ENCODE data around the gene GTPBP4.

DNA sequence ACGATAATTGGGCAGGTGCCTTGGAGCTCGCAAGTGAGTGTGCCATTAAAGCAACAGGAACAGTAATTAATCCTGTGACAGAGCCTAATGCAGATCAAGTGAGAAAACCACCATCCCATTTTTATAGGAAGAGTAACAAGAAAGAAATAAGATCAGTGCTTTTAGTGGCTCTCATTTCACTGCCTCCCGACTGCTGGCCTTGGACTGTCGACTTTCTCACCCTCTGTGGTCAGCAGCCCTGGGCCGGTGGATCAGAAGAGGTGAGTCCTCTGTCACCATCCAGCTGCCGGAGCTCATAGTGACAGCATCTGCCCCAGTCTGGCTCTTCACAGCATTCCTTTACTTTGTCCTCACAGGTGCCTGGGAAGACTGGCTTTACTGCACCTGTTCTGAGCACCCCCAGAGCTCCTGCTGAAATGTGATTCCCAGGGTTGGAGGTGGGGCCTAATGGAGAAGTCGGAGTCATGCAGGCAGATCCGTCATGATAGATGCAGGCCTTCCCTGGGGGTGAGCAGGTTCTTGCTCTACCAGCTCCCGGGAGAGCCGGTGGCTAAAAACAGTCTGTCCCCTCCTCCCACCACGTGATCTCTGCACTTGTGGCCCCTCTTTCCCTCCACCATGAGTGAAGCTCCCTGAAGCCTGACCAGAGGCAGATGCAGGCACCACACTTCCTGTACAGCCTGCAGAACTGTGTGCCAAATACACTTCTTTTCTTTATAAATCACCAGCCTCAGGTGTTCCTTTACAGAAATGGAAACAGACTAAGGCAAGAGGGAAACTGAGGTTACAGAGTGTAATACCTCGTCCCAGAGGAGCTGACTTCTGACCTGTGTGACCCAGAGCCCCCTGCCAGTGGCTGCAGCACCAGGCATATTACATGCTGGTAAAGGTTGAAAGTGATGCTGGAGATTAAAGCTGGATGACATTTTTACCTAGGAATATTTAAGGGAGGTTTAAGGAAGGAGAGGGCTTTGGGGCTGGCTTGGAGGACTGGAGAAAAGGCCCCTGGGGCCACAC lies 171.5 kb downstream of the ZMYND11 start:
- PRO-cap = no peak
- RAMPAGE, long total RNA = no peak

DNA sequence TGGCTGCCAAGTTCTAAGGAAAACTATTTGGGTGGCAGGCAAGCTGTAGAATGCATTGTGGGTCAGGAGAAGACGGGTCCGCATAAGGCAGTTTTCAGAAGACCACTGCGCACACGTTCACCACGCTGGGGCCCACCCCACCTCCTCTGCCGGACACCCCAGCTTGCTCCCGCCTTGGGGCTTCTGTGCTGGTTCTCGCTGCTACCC lies 234.8 kb downstream of the ZMYND11 start:
- PRO-cap = no peak
- RAMPAGE, long total RNA = no peak

- PRO-cap = no peak
- RAMPAGE, long total RNA = no peak
These were observed 76.2 kb downstream of the DIP2C start for GRCh38 chr10:613026-613820.

DNA sequence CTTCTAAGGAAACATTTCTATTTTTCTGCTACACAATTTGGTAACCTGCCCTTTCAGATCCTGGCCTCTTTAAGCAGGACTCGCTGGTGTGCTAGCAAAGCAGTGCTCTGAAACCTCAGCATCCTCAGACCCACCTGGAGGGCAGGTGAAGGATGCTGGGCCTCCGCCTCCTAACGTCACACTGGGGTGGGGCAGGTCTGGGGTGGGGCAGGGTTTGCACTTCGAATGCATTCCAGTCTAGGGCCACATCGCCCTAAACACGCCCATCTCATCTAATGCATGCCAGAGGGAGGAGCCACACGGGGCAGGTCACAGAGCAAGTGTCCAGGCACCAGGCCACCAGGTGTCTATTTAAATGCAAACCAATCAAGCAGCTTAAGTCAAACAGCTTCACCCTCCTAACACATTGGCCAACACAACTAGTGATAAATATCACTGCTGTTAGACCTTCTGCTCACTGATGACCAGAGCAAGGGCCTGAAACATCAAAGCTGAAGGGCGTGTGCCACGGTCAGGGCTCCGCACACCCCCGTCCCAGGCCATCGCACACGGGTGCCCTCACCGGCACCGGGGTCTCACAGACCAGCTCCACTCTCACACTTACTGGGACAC lies 47.2 kb downstream of the DIP2C start:
- PRO-cap = no peak
- RAMPAGE, long total RNA = no peak

DNA sequence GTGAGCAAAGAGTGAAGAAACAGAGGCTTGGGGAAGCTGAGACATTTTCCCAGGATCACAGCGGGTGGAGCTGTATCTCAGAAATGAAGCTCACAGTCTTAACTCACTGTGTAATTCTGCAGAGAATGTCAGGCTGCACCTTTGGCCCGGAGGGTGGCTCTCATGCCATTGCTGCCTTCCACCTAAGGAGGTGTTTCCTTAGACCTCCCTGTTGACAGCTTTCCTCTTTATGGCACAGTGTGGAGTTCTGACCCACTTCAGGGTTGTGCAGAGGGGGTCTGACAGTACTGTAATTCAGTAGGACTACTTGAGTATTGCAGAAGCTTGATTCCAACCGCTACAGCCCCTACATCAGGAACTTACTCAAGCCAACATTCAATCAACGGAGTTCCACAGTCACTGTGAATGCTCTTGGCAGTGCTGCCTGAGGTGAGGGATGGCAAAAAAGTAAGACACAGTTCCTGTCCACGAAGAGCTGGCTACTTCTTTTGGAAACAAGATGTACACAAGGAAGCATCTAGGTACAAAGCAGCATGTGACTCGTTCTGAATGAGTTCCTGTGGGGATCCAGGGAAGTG lies 2.7 kb upstream of the GTPBP4 start:
- PRO-cap = no peak
- RAMPAGE, long total RNA = no peak

GRCh38 chr10:988184-989347 lies at the start of gene GTPBP4:
Gene GTPBP4 (plus strand): TSS chr10:988434.
- PRO-cap = no peak
- RAMPAGE, long total RNA = no peak

DNA sequence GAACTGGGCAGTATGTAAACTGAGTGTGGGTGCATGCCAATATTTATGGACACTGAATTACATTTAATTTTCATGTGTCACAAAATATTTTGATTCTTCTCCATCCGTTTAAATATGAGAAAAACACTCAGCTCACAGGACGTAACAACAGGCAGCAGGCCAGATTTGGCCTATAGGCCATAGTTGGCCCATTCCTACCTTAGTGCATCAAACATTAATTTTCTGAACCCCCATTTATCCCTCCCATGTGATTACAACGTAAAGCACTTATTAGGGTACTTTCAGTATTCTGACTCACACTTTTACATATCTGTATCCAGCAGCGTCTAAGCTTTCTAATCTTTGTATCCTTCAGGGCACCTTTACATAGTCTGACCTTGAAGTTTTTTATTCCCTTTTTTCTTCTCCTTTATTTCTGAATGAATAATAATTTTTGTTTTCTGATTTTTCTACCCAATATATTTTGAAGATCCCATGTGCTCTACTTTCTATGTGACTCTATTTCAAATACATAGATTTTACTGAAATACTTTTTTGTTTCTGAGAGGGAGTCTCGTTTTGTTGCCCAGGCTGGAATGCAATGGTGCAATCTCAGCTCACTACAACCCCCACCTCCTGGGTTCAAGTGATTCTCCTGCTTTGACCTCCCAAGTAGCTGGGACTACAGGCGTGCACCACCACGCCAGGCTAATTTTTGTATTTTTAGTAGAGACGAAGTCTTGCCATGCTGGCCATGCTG lies 3.8 kb downstream of the IDI1 start:
- PRO-cap = no peak
- RAMPAGE, long total RNA = no peak

DNA sequence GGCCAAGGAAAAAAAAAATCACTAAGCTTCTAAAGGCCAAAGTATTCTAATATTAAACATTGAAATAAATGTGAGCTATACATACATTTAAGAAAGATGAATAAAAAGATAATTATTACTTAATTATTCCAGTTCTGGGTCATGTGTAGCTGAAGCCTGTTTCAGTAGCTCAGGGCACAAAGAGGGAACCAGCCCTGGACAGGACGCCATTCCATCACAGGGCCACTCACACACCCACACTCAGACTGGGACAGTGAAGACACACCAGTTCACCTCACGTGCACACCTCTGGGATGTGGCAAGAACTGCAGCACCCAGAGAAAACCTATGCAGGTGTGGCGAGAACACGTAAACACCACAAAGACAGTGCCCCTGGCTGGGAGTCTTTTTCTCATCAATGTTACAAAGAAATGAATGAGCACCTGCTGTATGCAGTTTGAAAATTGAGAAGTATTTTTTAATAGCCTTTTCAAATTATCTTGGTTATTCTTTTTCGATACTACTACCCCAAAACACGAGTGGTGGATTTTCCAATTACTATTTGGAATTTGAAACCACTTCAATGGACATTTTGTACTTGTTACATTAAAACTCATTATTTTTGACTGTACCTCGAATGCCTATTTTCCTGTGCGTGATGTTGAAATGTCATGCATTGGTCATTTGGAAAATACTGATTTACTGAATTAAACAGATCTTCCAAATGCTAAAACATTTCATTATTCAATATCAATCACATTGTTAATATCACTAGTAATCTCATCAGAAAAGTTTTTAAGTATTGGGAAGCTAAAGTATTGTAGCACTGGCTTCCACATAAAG lies 1.8 kb upstream of the IDI1 start:
- PRO-cap = no peak
- RAMPAGE, long total RNA = no peak

GRCh38 chr10:1074157-1075002 lies 18.2 kb downstream of the WDR37 start:
- PRO-cap = no peak
- RAMPAGE, long total RNA = no peak

GRCh38 chr10:1454335-1455015 lies 282.9 kb downstream of the ADARB2 start:
- PRO-cap = no peak
- RAMPAGE, long total RNA = no peak

DNA sequence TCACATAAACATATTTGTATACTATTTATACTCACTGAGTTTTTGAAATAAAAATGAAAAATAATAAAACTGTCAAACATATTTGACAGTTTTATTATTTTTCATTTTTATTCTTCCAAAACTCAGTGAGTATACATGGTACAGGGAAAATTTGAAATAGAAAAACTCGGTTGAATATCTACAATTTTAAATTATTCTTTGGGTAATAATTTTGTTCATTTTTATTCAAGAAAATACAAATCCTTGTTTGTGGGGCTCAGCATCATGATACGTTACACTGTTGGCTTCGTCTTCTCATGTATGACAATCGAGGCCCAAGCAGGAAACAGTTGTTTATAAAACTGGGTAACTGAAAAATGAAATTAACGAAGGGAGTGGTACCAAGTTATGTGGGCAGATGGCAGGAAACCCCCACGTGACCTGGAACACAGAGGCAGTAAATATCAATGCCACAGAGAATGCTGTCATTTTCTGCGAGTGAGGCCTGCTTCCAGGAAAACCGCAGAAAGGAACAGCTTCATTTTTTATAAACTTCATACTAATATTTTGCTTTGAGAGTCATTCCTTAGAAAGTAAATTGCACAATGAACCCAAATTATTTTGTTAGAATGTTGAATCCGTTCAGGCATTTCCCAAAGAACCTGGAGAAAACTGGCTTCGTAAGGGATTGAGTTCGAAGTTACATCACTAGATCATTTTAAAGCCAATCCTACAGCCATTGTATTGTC lies 201.0 kb upstream of the ADARB2 start:
- PRO-cap = no peak
- RAMPAGE, long total RNA = no peak

DNA sequence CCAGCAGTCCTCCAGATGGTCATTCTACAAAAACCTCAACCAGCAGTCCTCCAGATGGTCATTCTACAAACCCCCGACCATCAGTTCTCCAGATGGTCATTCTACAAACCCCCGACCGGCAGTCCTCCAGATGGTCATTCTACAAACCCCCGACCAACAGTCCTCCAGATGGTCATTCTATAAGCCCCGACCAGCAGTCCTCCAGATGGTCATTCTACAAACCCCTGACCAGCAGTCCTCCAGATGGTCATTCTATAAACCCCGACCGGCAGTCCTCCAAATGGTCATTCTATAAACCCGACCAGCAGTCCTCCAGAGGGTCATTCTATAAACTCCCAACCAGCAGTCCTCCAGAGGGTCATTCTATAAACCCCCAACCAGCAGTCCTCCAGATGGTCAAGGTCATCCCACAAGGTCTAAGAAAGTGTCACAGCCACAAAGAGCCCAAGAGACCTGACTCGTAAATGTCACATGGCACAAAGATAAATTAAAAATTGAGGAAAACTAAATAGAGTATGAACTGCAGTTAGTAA lies 634.5 kb upstream of the ADARB2 start:
- PRO-cap = no peak
- RAMPAGE, long total RNA = no peak

DNA sequence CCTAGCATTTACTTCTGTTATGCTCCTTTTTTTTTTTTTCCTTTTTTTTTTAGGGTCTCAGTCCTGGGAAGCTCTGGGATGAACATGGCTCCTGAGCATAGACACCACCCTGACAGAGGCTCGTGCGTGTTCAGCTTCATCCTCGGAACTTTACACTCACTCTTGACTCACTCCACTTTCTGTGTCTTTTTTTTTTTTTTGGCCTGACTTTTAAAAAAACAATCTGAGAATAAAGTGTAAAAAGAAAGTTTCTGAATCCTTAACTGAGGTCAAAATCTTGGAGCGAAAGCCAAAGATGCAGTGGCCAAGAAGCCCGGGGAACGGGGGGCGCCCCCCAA lies 19.2 kb upstream of the PFKP start:
- PRO-cap = no peak
- RAMPAGE, long total RNA = no peak

GRCh38 chr10:3048500-3049107 lies 18.7 kb upstream of the PFKP start:
- PRO-cap = no peak
- RAMPAGE, long total RNA = no peak

DNA sequence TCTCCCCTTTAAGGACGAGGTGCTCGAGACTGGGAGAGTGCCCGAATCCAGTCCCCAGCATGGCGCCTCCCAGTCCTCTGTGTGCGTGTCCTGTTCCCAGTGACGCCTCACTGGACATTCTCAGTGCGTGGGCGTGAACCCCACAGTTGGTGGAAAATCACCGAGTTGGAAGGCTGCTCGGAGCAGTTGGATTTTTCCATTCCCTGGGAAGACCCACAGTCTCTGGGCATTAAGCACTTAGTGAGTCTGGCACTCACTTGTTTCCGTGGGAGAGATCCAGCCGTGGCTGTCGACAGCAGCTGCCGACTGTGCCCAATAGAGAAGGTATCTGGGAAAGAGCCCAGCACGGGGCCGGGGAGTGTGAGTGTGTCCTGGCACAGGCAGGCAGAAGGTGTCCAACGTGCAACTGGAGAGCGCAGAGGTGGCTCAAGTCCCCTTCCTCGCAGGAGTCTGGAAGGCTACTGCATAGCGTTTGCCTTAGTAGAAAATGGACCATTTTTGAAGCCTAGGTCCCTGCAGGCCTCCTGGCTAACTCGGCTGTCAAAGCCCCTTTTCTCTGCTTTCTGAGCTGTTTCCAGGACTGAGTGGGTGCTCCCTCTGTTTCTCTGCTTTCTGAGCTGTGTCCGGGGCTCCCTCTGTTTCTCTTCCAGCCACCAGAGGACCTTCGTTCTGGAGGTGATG lies 37.3 kb downstream of the PFKP start:
- PRO-cap = no peak
- RAMPAGE, long total RNA = no peak

GRCh38 chr10:3106912-3108201 lies 40.0 kb downstream of the PFKP start:
- PRO-cap = no peak
- RAMPAGE, long total RNA = no peak

GRCh38 chr10:3136220-3137035 lies 36.2 kb downstream of the PITRM1 start:
- PRO-cap = no peak
- RAMPAGE, long total RNA = no peak

- PRO-cap = no peak
- RAMPAGE, long total RNA = no peak
These were observed 25.0 kb upstream of the PITRM1 start for GRCh38 chr10:3197314-3198191.

- PRO-cap = no peak
- RAMPAGE, long total RNA = no peak
These were observed 299.8 kb upstream of the PITRM1 start for GRCh38 chr10:3471918-3473187.

DNA sequence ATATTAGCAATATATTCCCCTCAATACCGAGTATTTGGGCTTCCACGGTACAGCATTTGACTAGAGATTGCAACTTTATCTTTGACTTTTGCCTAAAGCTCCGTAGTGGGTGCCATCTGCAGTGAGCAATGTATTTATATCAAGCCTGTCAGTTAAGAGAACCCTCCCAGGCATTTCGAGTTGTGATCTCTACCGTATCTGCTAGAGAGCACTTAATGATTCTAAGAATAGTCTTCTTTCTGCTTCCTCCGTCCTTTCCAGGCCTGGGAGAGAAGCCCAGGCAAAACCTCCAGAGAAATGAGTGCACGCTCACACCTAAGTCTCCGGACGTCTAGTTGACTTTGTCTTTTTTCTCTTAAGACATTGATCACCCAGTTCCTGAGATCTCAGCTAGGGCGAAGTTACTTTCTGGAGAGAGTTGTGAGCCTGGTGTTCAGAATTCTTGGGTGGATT lies 210.5 kb downstream of the KLF6 start:
- PRO-cap = no peak
- RAMPAGE, long total RNA = no peak